ReNcell CX (cell line): ENCODE measurements around a stretch of chr10.

- PRO-cap, result no peak
Measured at GRCh38 chr10:169268-169926, 34.1 kb downstream of the ZMYND11 start.

- PRO-cap, result no peak
Measured at GRCh38 chr10:260755-261527, 125.7 kb downstream of the ZMYND11 start.

- PRO-cap, result no peak
Measured at GRCh38 chr10:379956-380850, 244.9 kb downstream of the ZMYND11 start.

GRCh38 chr10:470275-471256 lies 218.9 kb downstream of the DIP2C start:
- PRO-cap, result no peak

GRCh38 chr10:526751-527410 lies 162.6 kb downstream of the DIP2C start:
- PRO-cap, result no peak

DNA sequence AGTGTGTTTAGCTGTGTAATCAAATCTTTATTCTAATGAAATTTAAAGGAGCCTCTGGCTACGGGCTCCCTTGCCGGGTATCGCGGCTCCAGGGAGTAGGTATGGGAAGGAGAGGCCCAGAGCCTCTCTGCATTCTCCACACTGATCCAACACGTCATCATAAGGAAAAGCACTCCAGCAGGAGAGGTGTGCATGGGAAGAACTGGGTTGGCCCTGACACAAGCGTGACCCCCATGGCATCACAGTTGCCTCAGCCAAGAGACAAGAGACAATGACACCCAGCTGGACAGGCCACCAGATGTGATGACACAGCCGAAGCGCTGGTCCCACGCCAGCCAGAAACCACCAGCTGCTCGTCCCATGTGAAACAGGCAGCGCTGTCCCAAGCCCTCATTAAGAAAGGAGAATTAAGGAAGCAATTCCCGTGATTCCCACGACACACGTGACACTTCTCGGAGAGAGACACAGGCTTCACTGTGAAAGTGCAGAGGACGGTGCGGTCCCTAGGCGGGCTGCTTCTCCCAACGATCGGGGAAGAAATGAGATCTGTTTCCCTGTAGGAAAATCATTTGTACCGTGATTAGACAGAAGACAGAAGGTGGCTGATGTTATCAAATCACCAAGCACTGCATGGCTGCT lies 74.7 kb downstream of the DIP2C start:
- PRO-cap, result no peak

GRCh38 chr10:784317-785308 lies 95.1 kb upstream of the DIP2C start:
- PRO-cap, result bidirectional peak, plus-strand start at chr10:785014, minus-strand start at chr10:784910; unidirectional peak, minus-strand start at chr10:785146

DNA sequence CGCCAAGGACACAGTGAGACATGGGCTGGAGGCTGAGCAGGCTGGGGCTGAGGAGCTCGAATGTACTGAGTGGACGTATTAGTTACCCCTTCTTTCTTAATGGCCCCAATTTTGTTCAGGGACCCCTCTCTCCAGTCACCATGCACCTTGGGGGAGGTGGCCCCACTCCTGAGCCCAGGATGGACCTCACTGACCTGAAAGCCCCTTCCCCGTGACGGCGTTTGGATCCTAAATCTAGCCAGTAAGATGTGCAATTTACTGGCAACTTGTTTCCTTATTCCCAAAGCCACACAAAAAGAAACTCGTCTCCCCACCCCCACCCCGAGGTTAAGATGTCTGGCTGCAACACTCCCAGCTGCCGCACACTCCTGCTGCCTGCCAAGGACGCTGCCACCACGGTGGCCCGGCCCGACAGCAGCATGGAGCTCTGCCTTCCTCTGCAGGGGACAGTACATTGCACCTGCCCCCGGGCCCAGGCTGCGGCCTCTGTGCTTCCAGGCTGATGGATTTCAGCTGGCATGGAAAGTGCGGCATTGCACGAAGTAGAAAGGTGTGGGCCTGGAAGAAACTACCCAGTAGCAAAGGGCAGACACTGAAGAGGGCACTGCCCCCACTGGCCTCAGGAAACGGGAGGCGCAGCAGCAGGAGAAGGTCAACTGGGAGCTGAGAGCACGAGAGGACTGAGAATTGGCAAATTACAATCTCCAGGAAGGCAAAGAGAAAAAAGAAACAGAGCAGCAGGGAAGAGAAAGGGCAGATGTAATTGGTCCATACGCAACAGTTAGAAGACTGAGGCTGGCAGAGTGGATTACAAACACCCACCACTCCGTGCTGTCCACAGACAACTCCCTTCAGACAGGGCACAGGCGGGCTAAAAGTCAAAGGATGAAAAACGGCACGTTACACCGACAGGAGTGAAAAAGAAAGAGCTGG lies 117.0 kb upstream of the DIP2C start:
- PRO-cap, result no peak

GRCh38 chr10:814557-815415 lies 116.7 kb downstream of the LARP4B start:
- PRO-cap, result no peak

DNA sequence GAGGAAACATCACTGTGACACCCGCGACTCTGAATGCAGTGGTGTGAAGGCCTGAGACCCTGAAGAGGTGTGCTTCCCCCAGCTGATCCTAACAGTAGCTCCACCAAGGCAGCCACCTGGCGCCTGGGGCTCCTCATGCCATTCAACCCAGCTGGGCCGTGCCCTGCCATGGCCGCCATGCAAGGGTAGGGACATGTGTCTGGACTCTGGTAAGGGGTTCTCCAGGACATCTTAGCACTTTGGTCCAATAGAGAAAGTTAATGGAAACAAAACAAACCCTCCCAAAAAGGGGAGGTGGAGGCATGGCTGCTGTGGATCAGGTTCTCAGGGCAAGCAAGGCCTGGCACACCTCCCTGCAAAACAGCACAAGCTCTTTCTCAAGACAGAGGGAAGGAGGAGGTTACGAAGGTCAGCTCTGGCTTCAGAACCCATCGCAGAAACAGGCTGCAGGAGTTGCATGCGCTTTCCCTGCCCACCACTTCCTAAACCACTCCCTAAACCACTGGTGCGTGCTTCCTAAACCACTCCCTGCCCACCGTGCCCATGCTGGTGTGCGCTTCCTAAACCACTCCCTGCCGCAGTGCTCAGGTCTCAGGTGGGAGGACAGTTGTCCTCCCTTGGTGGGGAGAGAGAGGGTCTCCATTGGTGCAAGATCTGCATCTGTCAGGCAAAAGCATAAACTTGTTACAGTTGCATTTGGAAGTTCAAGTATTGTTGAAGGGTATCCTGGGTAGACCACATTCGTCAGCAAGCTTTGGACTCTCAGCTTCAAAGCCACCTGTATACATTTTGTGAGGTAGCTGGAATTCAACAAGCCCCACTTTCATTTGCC lies 108.6 kb downstream of the LARP4B start:
- PRO-cap, result no peak

GRCh38 chr10:828424-829144 lies 102.9 kb downstream of the LARP4B start:
- PRO-cap, result no peak

DNA sequence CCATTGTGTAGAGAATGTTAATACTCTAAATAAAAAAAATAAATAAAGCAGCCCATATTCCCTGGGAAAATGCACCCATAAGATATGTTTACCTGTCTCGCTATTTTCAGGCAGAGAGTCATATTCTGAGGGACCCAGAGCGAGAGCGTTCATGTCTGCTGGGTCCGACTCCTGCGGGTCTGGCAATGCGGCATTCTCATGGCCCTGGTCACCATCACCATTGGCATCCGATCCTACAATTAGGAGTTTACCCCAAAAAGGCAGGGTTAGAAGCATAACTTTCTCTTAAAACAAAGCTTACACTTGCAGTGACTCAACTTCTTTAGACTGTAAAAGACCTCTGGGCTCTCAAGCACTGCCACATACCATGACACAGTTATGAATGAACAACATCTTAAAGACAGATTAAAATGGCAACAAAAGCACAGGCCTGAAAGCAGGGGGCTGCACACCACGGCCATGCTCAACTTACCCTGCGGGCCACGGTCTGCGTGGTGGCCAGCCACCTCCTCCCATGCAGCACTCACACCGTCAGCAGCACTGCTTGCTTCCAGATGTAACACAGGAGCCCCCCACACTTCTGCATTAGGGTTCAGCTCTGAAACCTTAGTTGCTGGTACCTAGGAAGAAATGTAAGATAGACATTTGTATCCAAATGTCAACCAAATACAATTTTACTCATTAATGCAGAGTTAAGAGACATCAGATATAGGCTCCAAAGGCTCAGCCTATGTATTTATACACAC lies 67.7 kb downstream of the LARP4B start:
- PRO-cap, result no peak

- PRO-cap, result no peak
Measured at GRCh38 chr10:970086-971189, 17.8 kb upstream of the GTPBP4 start.

DNA sequence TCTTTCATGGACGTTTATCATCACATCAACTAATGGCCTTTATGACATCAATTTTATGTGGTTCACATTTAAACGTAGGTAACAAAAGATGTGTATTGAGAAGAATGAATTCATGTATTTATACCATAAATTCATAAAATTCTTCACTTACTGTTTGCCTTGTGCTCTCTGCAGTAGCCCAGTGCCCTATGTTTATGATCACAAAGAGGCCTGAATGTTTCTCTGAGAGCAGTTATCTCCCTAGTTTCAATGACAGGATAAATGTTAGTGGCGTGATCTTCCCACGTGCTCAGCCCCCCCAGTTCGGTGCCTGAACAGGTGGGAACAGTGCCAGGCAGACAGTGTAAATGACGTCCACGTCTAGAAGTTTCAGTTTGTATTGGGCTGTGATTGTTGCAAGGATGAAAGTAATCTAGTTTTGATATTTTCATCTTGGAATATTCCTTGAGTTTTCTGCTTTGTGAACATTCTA lies 42.8 kb downstream of the WDR37 start:
- PRO-cap, result no peak

GRCh38 chr10:1226981-1227412 lies 170.8 kb downstream of the WDR37 start:
- PRO-cap, result no peak

DNA sequence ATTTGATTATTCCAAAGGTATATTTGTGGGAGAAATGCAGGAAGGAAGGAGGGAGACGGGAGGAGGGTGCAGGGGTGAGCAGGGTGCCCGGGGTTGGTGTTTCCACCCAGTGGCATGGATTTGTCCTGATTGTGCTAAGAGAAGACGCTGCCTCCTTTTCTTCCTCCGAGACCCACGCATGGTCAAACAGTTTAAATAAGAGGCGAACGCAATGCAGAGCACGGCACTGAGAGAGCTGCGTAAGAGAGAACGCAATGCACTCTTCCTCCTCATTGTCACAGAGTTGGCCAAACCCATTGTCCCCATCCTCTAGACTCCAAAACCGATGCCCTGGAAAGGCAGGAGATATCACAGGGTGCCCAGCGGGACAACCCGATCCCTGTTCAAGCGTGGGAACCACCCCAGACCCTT lies 187.9 kb downstream of the ADARB2 start:
- PRO-cap, result no peak

DNA sequence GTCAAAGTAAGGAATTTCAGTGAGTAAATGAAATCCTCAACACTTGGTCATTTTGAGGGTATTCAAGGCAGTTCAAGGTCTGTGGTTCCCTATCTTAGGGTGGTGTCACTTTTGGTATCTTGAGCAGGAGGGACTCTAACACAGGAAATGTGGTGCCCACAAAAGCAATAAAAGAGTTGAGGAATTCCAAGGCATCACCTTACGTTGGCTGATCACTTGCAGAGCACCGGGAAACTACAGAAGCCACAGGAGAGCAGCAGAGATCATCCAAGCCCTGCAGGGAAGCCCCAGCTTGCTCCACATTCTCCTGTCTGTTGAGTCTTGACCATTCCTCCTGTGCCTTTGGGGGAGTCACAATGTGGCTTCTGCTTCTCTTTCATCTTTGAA lies 565.8 kb upstream of the ADARB2 start:
- PRO-cap, result no peak

DNA sequence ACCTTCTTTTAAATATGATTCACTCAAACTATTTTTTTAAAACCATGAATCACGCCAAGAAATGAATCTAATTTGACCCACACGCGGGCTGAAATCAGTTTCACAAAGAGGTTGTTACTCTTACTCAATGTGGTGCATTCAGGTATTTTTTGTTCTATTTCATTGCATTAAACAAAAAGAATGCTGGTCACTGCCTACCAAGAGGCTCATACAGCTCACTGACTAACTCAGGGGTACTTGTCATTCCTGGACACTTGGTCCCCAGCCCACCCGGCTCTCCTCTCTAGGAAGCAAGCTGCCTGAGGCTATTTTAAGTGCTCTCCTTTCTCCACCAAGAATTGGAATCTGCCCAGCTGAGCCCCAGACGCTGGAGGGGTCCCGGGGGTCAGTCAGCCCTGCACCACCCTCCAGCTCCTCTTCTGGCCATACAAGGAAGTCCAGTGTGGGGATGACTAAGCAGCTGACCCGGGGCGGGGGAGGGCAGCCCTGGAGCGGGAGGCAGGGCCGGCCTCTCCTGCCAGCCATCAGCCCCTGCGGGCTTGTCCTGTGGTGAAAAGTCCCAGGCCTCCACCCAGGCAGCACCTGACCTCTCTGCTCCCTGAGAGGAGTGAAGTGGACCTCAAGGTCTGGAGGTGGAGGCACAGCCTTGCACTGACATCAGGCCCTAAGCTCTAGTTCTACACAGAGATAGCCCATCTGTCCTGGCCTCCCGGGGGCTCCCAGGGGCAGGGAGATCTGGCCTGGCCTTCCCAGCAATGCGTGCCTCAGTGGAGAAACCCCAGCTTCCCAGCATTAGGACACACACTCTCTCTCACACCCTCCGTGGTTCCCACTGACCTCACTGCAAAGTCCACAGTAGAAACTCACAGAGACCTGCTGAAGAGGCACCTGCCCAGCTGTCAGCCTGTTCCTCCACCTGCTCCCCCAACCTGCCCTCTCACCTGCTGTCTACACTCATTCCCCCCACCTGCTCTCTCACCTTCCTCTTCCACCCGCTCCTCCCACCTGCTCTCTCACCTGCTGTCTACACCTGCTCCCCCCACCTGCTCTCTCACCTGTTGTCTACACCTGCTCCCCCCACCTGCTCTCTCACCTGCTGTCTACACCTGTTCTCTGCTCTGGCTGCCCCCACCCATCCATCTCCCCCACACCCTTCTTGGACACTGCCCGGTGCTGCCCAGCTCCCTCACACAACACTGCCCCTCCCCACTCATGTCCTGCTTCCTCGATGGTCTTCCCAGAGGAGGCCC lies 21.4 kb upstream of the PFKP start:
- PRO-cap, result bidirectional peak, plus-strand start at position 558 of the sequence, minus-strand start at position 415 of the sequence

- PRO-cap, result no peak
Measured at GRCh38 chr10:3066178-3066684, 1.1 kb upstream of the PFKP start.

DNA sequence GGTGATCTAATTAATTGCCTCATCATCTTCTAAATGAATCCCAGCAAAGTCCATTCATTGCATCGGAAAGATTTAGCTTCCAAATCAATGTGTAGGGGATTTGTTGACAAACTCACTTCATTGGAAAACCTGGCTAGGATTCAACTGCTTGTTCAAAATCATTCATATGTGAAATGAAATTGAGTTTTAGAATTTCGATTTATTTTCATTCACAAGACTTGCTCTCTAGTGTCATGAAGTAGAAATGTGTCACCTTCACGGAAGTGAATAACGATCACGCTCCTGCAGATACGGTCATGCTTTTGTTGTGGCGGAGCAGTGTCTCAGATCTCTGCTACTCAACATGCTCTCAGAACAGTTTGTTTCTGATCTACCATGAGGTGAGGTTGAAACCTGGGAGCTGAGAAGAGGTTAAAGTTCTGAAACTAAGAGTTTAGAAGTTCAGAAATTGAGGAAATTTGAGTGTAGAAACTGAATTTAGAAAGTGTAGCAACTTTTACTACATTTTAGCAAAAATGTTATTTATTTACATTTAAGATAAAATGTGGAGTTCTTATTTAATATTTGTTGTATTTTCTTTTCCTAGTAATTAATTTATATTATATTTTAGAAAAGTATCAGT lies 13.8 kb upstream of the PITRM1 start:
- PRO-cap, result no peak